CD14-positive monocyte (primary cell): Measurements from ENCODE around the gene IAPP.

- CAGE, long polyA plus RNA = no peak
Observed at GRCh38 chr12:21372726-21373020, at the start of gene IAPP. TSS of gene IAPP (plus strand) at chr12:21372902.

- CAGE, long polyA plus RNA = no peak
Observed at GRCh38 chr12:21528886-21529539, 2.9 kb downstream of the SPX start.

- CAGE, long polyA plus RNA = no peak
Observed at GRCh38 chr12:21615405-21615621, 10.7 kb upstream of the GYS2 start.

- CAGE, long polyA plus RNA = no peak
Observed at GRCh38 chr12:22046409-22047624, 799 bp downstream of the CMAS start.

GRCh38 chr12:22321680-22322008 is 12.9 kb downstream of the ST8SIA1 start:
- CAGE, long polyA plus RNA = no peak

GRCh38 chr12:22691743-22692173 is 66.8 kb downstream of the ETNK1 start:
- CAGE, long polyA plus RNA = no peak

DNA sequence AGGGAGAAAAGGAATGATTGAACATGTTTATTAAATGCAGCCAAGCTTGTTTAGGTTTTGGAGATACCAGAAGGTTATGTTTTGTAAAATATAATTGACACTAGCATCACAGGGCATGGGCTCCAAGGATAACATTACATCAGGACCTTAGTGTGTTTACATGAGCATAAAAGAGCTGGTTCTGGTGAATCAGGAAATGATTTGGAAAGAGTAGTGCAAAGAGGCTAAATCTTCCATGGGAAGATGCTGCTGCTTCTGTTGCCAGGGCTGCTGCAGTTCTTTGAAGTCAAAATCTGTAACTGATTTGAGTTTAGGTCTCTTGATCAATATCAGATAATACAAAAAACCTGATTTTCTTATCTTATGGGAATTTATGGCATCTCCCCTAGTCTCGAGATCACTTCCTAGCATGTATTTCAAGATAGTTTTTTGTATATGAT is 118.8 kb downstream of the ETNK1 start:
- CAGE, long polyA plus RNA = no peak

DNA sequence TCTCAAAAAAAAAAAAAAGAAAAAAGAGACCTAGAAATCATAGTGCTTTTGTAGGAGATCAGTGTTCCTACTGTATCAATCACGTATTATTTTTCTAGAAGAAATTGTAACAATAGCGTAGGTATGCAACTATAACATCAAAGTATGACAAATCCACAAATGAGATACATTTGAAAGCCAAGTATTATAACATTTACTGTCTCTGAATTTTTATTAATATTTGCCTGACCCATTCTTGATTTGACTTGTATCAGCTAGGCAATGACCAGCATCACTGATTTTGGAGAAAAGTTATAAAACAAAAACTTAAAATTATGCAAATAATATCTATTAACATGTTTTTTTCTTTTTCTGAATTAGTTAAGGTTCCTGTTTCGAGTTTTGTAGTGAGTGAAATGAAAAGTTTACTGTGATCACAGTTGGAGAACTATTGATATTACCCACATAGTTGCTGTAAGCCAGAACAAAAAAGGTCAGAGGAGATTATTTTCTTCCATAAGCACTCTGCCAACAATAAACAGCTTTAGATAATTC is 162.9 kb downstream of the SOX5 start:
- CAGE, long polyA plus RNA = no peak

GRCh38 chr12:24562271-24563323 is 386.3 kb downstream of the BCAT1 start:
- CAGE, long polyA plus RNA = no peak

- CAGE, long polyA plus RNA = no peak
Observed at GRCh38 chr12:24722147-24722349, 226.9 kb downstream of the BCAT1 start.

GRCh38 chr12:25056037-25056439 is 3.5 kb downstream of the IRAG2 start:
- CAGE, long polyA plus RNA = no peak

- CAGE, long polyA plus RNA = no peak
Observed at GRCh38 chr12:25213644-25214065, 18.6 kb downstream of the ETFRF1 start.

GRCh38 chr12:25247300-25247759 is 3.4 kb downstream of the KRAS start:
- CAGE, long polyA plus RNA = no peak

DNA sequence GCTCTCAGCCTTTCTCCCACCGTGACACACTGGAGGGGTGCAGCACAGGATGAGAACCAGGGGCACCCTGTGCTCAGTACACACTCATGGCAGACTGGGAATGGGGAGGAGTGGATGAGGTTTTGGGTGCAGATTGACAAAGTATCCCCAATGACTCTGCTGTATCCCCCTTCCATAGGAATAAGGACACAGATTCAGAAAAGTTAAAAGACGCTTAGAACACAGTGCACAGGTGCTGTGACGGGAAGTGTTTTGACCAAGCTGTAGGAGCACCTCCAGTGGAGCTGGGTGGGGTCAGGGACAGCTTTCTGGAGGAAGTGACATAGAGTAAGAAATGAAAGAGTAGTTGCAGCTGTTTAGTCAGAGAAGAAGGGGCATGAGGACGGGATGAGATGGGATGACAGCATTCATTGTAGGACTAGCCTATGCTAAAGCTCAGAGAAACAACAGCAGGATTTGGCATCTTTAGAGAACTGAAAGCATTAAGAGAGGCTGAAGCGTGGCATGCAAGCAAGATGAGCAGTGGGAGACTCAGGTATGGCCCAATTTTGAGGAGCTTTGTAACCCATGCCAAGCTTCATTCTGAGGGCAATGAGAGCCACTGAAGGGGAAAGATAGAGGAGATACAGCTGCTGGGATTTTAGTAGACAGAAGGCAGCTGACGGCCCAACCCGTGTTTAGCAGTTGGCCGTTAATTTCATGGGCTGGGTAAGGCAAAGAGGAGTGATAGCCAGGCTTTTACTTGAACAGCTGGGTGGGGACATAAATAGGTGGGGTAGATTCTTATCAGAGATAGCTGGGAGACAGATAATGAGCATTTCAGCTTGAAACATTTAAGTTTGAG is 131.7 kb upstream of the KRAS start:
- CAGE, long polyA plus RNA = no peak

GRCh38 chr12:25497046-25497401 is 56.1 kb downstream of the LMNTD1 start:
- CAGE, long polyA plus RNA = no peak

DNA sequence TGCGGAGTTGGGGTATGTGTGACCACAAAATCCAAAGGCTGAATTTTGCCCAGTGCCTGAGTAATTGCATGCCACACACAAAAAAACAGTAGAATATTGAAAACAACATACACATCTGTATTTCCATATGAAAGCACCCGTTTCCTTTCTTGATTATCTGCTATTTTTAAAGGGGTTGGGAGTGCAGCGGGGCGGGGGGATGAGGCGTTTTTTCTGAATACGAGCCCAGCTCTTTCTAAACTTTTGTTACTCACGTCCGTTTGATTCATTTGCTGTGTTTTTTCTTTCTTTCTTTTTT is 768 bp upstream of the RASSF8 start:
- CAGE, long polyA plus RNA = no peak

DNA sequence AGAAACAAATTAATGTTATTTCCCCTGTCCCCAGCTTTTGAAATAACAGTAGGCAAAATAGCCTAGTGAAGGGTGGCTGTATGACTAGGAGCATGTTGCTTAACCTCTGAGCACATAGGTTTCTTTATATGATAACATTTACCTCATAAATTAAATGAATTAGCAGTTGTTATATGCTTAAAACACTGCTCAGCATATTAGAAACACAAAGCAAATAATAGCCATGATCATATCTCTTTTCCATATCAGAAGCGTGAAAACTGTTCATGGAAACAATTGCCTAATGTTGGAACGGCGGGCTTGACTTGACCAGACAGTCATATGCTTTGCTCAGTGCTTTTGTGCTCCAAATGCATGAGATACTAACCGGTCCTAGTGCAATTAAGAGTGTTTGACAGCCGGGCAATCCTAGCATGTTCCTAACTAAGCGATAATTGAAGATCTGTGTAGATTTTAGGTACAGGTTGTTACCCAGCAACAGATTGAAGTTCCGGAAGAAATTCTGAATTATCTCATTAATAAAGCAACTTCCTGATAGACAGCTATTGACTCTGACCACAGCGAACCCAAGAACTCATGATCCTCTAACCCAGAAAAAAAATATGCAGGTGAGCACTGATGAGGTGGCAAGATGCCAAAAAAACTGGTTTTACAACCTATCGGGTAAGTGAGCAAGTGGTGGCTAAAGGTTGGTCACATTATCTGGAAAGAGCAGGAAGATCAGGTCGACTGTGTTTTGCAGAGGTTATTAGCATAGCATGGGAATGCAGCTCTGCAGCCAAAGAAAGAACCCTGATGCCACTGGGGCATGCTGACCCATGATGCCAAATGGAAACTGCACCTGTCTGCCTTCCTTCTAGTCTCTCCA is 23.8 kb downstream of the BHLHE41 start:
- CAGE, long polyA plus RNA = no peak

- CAGE, long polyA plus RNA = no peak
Observed at GRCh38 chr12:26113861-26115030, 10.6 kb downstream of the BHLHE41 start.

DNA sequence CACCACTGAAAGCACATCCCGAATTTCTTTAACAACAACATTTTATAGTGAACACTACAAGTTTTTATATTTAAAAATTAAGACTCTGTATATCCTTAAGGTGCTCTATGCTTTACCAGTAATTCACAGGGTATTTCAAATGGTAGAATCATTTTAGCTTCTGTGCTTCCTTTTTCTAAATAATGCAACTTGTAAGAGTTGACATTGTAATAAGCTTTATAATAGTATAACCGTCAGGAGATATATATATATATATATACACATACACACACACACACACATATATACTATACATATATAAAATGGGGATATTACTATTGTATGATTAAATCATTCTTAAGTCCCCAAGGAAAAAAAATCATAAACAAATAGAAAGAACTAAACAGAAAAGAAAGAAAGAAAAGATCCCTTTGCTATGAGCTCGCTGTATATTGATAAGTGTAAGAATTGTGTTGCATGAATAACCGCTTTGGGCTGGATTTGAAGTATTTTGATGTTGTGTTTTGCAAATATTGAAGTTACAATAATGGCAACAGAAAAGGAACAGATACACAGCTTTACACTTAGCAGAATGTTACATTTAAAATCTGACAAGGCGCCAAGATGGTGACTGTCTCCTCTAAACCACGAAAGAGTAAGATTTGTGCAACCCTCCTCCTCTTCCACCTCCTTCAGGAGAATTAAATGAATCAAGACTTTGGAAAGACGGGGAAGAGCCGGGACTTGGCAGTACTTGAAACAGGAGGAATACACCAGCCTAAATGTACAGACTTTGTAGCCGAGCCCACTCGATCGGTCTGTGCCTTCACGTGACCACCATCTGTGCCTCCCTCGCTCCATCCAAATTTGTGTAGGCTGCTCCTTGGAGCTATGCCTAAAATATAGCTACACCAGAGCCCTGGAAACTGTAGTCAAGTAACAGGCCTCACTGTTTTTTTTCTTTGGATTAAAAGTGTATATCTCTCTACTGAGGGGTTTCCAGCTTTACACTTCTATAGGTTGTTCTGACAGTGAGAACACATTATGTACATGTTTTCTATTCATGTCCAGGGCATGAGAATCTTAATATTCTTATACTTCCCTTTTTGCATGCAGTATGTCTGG is 38.1 kb downstream of the SSPN start:
- CAGE, long polyA plus RNA = no peak

- CAGE, long polyA plus RNA = no peak
Observed at GRCh38 chr12:26510999-26511537, 315.7 kb downstream of the SSPN start.